Measurements from ENCODE around the gene RABGEF1.

- PRO-cap, result no peak
These were observed 38.9 kb upstream of the ASL start for GRCh38 chr7:66036721-66037212.

DNA sequence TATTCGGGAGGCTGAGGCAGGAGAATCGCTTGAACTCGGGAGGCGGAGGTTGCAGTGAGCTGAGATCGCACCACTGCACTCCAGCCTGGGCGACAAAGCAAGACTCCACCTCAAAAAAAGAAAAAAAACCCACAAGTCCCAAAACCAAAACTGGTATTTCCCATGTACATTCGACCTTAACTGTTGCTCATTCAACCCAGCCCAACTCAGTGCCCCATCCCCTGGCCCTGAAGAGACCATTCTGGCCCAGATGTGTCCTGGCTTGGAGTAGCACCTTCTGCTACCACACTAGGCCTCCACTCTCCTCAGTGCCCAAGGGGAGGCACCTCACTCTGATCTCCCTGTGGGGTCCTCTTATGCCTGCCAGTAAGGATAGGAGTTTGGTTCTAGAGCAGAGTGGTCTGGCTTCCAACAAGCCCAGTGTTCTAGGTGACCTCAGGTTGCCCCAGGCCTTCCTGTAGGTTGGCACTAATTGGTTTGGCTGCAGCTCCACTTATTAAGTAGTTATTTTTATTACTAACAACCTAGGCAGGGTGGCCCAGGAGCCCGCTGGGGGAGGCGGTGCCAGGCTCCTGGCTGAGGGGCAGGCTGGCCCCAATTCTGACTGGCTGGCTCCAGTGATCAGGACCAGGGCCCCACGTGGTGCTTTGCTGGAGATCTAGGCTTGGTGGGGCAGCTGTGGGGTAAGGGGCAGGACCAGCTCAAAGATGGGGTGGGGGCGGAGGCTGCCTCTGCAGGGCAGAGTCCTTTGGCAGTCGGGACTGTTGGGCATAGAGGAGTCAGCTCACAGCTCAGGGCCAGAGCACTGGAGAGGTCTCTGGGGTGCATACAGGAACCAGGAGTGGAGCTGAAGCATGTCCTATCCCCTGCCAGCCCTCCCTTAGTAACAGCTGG lies 2.2 kb downstream of the ASL start:
- PRO-cap, result no peak

DNA sequence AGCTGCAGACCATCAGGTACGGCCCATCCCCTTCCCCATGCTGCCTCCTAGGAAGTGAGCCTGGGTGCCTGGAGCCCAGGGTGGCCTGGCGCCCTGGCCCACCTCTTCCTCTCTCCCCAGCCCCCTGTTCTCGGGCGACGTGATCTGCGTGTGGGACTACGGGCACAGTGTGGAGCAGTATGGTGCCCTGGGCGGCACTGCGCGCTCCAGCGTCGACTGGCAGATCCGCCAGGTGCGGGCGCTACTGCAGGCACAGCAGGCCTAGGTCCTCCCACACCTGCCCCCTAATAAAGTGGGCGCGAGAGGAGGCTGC lies 17.0 kb downstream of the ASL start:
- PRO-cap, result no peak

GRCh38 chr7:66150198-66151177 lies 35.8 kb downstream of the CRCP start:
- PRO-cap, result no peak

DNA sequence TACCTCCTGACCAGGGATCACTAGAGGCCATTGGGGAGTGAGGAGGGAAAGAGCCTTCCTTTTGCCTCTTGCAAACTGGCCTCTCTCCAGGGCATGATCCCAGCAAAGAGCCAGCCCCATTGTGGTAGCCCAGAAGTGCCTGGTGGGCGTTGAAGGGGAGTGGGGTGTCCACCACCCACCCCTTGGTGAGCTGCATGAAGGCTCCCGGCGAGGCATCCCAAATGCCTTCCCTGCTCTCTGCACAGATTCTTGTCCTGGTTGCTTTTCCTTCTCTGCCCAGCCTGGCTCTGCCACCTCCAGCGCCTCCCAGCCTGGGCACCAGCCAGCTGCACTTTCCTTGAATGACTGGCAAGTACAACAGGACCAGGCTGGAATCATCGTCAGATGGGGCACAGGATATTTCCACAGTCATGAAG lies 15.0 kb upstream of the TPST1 start:
- PRO-cap, result no peak

GRCh38 chr7:66325050-66325409 lies 119.9 kb downstream of the TPST1 start:
- PRO-cap, result no peak

GRCh38 chr7:66336325-66336807 lies 131.2 kb downstream of the TPST1 start:
- PRO-cap, result no peak

GRCh38 chr7:66375976-66376266 lies 170.8 kb downstream of the TPST1 start:
- PRO-cap, result no peak

DNA sequence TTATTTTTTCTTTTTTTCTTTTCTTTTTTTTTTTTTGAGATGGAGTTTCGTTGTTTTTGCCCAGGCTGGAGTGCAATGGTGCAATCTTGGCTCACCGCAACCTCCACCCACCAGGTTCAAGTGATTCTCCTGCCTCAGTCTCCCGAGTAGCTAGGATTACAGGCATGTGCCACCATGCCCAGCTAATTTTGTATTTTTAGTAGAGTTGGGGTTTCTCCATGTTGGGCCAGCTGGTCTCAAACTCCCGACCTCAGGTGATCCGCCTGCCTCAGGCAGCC lies 73.7 kb upstream of the KCTD7 start:
- PRO-cap, result no peak

DNA sequence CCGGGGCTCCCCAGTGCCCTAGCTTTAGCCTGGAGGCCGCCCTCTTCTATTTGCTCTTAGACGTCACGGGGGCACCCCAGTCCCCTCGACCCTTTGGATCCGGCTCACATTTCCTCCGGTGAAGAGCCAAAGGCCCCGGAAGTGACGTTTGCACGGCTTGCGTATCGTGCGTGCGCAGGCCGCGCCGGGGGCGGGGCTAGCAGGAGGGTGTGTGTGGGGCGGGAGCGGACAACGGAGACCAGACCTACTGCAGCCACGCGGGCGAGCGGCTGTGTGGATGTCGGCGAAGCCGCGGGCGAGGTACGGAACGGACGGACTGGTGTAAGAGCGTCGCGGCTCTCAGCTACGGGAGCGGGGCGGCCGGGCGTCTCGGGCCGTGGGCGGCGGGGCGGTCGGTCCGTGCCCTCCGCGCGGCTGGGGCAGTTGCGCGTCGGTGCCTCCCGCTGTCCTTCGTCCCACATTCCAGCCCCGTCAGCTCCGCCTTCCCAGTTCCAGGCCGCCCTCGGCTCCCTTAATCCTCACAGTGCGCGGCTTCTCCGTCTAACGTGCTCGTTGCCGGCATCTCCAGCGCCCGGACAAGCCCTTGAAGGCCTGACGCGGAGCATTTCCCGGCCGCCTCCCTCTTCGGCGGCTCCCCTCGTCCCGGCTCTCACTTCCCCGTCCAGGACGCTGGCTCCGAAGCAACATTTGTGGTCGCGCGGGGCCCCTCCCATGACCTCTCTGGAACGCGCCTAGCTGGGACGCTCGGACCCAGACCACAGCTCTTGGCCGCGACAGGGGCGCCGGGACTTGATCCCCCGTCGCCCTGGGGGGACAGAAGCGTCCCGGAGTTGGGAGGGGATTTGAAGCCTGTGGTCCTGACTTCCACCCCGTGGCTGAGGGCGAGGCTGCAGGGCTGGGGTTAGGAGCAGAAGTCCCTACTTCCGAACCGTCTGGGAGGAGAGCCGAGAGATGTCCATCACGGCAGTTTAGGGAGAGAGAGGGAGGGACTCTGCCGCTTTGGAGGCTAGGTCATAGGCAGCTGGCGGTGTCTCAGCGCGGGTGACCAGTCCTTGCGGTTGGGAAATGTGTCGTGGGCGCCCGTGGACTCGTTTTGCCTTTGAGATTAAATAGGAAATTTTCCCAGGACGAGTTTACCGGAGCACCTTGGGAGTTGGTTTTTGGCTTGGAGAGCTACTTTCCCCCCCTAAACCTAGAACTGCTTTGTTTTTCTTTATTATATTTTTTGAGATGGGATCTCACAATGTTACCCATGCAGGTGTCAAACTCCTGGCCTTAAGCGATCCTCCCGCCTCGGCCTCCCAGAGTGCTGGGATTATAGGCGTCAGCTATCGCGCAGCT lies 26.1 kb downstream of the KCTD7 start:
- PRO-cap, result bidirectional peak, plus-strand start at position 241 of the sequence, minus-strand start at position 106 of the sequence; bidirectional peak, plus-strand start at position 488 of the sequence, minus-strand start at position 416 of the sequence; bidirectional peak, plus-strand start at position 521 of the sequence, minus-strand start at position 527 of the sequence; bidirectional peak, plus-strand start at position 1,014 of the sequence, minus-strand start at position 649 of the sequence

DNA sequence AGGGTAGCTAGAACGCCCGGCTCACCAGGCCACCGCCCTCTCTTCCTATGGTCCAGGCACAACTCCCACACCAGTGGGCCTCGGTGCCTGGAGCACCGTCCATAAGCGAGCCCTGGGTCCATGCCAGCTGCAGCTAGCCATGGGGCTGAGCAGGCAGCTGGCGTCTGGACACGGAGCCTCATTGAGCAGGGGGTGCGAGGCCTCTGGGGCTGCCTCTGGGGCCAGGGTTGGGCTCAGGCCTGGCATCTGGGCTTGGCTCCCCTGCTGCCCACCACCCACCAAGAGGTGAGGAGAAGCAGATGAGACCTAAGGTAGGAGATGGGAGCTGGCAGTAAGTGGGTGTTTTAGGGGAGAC lies 8.4 kb upstream of the RABGEF1 start:
- PRO-cap, result no peak

DNA sequence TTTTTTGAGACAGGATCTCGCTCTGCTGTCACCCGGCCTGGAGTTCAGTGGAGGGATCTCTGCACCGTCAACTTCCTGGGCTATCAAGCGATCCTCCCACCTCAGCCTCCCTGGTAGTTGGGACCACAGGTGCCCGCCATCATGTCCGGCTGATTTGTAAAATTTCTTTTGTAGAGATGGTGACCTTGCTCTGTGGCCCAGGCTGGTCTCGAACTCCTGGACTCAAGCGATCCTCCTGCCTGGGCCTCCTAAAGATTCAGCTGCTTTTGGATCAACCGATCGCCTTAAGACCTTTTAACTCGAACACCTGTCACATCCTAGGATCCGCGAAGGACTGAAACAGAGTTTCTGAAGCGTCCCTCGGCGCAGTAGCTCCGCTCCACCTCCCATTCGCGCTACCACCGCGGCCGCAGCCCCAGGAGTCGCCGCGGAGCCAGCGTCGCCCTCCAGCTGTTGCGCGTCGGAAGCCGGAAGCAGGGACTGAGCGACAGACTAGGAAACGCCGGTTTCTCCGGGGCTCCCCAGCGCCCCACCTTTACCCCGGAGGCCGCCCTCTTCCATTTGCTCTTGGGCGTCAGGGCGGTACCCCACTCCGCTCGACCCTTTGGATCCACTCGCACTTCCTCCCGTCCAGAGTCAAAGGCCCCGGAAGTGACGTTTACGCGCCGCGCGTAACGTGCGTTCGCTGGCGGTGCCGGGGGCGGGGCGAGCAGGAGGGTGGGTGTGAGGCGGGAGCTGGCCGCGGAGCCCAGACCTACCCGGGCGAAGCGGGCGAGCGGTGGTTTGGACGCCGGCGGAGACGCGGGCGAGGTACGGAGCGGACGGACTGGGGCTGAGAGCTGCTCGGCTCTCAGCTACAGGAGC lies at the start of gene RABGEF1:
RABGEF1 (plus strand) TSS at position 751 of the 864 bp plus-strand sequence.
- PRO-cap, result unidirectional peak, minus-strand start at position 336 of the sequence; bidirectional peak, plus-strand start at position 751 of the sequence, minus-strand start at position 612 of the sequence

GRCh38 chr7:66946542-66946976 lies 25.5 kb downstream of the TMEM248 start:
- PRO-cap, result no peak

DNA sequence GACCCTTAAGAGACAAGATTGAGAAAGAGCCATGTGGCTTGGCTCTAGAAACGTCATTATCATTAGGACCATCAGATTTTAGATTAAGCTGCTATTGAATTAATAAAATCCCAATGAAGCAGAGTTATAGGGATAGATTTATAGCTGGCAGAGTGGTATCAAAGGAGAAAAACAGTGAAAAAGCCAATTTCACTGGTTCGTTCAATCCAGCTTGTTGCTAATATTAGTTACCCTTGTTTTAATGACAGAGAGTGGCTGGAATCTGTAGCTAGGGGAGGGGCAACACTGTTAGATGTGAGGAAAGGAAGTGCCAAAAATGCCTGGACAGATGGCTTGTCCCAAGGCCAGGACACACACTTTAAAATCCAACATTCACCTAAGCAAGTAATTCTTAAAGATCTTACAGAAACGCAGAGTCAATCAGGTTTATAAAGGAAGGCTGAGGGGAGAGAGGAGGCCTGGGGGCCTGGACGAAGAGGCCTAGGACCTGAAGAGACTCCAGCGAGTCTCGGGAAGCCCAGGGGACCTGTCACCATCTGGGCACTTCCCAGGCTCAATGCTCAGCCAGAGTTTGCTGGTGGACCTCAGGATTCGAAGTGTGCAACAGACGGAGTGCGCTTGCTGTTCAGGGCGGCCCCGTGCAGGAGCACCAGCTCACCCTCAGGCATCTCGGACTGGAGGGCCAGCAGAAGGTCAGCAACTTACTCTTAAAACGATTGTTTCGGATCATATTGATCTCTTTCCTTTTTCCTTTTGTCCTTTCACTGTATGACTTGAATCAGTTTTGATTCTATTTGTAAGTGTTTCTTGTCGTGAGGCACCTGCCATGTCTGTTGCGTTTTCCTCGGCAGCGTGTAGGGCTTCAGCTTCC lies 36.7 kb downstream of the TMEM248 start:
- PRO-cap, result no peak

- PRO-cap, result no peak
These were observed 7.6 kb downstream of the SBDS start for GRCh38 chr7:66987770-66988247.

- PRO-cap, result no peak
These were observed 37.1 kb downstream of the AUTS2 start for GRCh38 chr7:69635322-69635879.

DNA sequence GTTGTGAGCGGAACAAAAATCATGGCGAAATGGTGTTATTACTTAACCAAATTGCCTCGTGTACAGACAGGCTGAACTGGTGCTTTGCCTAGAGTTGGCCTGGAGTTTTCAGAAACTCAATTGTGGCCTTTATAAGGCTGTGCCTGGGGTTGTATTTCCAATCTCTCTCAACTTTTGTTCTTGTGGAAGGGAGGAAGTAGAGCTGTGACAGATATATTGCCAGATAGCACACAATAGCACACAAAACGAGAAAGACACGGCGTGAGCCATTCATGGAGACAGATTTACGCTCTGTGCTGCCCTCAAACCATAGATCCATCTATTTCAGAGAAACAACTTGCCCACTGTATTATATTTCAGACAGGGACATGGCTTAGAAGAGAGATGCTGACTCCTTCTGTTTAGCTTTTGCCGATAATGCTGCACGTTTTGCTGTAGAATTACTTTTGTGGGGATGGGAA lies 80.2 kb downstream of the AUTS2 start:
- PRO-cap, result no peak

DNA sequence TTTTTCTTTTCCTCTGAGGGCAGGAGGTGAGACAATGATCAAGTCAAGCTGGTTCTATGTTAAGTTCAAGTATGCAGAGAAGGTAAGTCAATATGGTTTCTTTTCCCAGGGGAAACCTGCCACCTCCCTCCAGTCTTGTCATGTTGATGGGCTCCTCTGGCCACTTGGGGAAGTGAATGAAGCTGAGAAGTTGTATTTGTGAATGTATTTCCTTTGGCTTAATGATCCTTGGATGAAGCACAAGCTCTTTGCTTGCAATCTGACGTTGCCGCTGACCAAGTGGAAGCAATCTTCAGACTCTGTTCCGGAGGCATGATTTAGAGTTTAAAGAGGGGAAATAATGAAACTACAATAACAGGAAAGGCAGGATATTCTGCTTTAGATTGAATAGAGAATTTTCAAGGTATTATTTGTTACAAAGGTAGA lies 369.5 kb downstream of the AUTS2 start:
- PRO-cap, result no peak

- PRO-cap, result no peak
These were observed 660.1 kb upstream of the GALNT17 start for GRCh38 chr7:70471711-70472388.

DNA sequence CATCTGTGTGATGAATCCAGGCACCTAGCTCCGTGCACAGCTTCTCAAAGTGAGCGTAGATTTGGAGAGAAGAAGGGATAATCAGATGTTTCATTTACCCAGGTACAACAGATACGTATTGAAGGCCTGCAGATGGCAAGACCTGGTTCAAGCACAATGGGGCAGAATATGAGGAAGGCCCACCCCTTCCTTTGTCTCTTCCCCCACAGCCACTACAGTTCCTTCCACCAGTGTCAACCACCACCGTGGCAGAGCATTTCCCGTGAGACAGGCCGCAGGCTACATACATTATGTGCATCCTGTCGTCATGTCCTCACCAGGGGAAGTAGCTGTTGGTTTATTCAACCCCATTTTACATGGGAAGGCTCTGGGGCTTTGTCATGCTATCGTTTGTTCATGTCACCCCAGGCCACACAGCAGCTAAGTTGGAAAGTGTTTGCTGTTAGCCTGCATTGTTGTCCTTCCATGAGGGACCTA lies 471.5 kb upstream of the GALNT17 start:
- PRO-cap, result no peak

All from neural crest cell (in vitro differentiated cells).